ENCODE results near the gene SYPL1.

- CAGE, long polyA plus RNA: no peak
- RRBS: no CpG with 5 or more reads among the region's 5 CpGs
These were observed 59.4 kb downstream of the KMT2E start for GRCh38 chr7:105073344-105073963.

DNA sequence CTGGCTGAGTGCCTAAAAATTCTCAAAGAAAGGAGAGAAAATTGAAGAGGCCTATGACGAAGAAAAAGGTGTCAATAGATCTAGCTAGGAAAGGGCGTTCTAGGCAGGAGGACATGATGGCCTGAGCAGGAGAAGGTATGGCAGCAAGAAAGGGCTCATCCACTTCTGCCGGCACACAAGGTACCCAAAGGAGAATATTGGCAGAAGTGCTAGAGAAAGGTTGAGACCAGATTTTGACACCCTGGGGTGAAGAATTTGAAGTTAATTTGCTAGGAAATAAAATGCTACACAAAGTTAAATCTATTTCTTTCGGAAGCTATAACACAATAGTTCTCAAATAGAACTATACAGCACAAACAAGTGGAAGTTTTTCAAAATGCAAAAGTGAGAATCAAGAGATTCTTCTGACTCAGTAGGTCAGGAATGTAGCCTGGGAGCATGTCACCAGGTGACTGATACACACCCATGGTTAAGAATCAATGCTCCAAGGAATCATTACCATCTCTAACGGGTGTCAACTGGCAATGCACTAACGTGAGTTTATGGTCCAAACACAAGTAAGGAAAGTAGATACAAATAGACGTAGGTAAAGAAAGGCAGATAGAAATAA, 170.7 kb downstream of the SRPK2 start:
- CAGE, long polyA plus RNA: no peak
- RRBS: no CpG with 5 or more reads among the region's 7 CpGs

GRCh38 chr7:105269287-105269768, 119.4 kb downstream of the SRPK2 start:
- CAGE, long polyA plus RNA: no peak
- RRBS: no CpG with 5 or more reads among the region's 4 CpGs

- CAGE, long polyA plus RNA: no peak
- RRBS: no CpG with 5 or more reads among the region's 28 CpGs
These were observed 57.7 kb upstream of the EFCAB10 start for GRCh38 chr7:105638816-105639663.

DNA sequence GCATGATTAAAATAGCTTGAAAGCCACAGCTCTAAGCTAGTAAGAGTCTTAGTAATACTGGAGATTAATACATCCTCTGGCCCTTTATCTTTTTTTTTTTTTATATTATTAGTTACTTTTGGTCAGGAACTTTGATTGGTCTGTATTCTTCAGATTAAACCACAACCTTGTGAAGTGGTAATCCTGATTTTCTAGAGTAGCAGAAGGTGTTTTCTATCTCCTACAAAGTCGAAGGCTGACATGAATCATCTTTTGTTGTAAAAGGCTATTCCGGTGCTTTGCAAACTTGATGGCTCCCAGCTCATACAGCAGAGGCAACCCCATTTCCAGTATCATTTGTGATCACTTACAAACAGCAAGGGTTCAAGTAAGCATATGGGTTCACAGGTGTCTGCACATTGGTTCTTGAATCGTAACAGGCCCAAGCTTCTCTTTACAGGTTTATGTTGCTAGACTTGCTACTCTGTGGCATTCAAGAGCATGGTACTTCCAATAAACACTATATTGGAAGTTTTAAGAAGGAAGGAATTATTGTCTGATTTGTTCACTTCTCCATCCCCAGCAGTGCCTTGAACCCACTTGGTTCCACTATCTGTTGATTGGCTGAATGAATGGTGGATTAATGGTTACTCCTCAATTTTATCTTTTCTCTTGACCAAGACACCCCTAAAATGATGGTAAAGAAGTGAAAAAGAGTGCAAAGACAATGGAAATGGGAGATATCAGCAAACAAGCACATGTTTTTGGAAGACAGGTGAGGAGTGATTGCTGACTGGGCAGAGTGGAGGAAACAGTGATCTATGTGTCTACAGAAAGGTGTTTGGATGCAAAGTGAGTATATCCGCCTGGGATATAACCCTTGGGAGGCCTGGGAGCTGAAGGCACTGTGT, 53.1 kb downstream of the ATXN7L1 start:
- CAGE, long polyA plus RNA: no peak
- RRBS: no CpG with 5 or more reads among the region's 4 CpGs

- CAGE, long polyA plus RNA: no peak
- RRBS: no CpG with 5 or more reads among the region's 6 CpGs
These were observed 27.0 kb downstream of the ATXN7L1 start for GRCh38 chr7:105849128-105850037.

GRCh38 chr7:105924887-105925279, 38.2 kb upstream of the CDHR3 start:
- CAGE, long polyA plus RNA: no peak
- RRBS: no CpG with 5 or more reads among the region's 1 CpG

GRCh38 chr7:105990731-105990999, 27.6 kb downstream of the CDHR3 start:
- CAGE, long polyA plus RNA: no peak
- RRBS: no CpG with 5 or more reads among the region's 4 CpGs

GRCh38 chr7:106062364-106063083, 49.6 kb downstream of the SYPL1 start:
- CAGE, long polyA plus RNA: no peak
- RRBS: no CpG with 5 or more reads among the region's 6 CpGs

- CAGE, long polyA plus RNA: no peak
- RRBS: no CpG with 5 or more reads among the region's 12 CpGs
These were observed 42.1 kb downstream of the SYPL1 start for GRCh38 chr7:106069918-106070570.

GRCh38 chr7:106080128-106080904, 31.8 kb downstream of the SYPL1 start:
- CAGE, long polyA plus RNA: no peak
- RRBS: no CpG with 5 or more reads among the region's 8 CpGs

DNA sequence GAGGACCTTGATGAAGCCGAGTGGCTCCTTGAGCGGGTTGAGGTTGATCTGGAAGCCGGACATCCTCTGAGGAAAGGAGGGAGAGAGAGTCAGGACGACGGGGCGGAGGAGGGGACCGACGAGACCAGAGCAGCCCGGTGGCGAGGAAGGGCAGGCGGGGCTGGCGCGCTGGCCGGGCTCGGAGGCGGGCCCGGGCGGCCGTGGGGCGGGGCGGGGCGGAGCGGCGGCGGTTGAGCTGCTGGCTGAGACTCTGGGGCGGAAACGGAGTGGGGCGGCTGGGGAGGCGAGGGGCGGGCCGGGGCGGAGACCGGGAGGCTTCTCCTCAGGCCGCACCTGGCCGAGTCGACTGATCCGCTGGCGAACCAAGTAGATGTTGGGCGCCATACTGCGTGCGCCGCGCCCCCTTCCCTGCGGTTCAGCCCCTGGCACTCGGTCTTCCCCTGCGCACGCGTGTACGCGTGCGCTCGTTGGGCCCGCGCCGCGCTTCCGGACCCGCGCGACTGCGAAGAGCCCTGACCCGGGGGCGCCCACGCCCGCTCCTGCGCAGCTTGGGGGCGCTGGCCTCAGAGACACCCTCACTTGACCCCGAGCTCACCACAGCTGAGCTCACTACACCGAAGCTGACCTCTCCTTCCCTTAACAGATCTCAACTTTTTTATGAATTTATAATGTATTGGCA, at the start of gene SYPL1:
Gene SYPL1 (minus strand): TSS at position 167 of the 679 bp plus-strand sequence.
- CAGE, long polyA plus RNA: no peak
- RRBS: 1% methylated on average over 11 of the region's 69 CpGs

DNA sequence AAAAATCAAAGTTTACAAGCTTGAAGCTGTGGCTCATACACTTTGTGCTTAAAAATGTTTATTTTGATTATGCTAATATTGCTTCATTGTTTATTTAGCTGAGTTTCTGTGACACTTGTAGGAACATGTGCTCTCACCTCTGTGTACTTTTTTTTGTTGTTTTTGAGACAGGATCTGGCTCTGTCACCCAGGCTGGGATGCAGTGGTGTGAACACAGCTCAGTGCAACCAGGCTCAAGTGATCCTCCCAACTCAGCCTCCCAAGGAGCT, 84.6 kb upstream of the SYPL1 start:
- CAGE, long polyA plus RNA: no peak

- CAGE, long polyA plus RNA: no peak
- RRBS: no CpG with 5 or more reads among the region's 3 CpGs
These were observed 45.4 kb downstream of the NAMPT start for GRCh38 chr7:106239368-106239839.

DNA sequence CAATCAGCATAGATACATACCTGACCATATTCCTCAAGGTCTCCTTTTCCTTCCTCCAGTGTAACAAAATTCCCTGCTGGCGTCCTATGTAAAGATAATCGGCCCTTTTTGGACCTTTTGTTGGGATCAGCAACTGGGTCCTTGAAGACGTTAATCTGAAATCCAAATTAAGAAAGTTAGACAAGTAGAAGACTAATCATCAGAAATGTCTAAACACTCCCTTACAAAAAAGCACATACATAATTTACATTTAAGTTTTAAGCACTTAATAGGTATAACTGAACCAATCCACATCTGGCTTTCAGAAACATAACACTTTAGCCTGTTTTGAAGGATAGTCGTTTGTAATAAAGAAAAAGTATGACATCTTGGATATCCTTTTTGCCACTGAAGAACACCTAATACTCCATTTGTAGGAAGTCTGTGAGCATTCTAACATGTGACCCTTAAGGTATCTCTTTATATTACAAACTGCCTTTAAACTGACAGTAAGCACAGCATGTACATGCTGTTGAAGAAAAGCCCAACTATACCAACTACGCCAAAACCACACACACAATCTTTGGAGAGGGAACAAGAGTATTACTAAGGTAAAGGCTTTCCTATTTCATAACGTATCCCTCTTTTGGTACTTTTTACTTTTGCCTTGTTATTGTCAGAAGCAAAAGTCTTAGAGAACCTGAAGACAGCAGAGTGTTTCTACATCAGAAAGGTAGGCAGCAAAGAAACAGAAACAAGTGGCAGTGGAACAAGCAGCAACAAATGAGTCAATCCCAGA, 31.6 kb downstream of the NAMPT start:
- CAGE, long polyA plus RNA: no peak
- RRBS: no CpG with 5 or more reads among the region's 6 CpGs

DNA sequence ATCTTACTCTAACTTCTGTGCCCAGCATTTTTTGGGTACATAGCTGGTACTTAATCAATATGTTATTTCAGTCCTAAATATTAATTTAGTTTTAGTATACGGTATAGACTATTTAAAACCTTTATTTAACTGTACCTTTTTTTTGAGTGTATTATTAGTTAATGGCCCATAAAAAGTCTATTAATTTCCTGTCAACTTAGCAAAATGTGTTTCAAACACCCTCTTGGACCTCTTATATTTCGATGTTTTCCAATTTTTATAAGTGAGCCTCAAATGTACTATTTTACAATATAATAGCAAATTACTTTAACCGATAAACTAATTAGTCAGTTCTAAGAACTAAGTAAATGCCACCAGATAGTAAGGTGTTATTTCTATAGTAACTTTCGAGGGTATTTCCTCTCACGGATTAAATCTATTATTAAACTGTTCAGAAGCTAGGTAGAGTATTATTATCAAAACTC, 13.3 kb downstream of the NAMPT start:
- CAGE, long polyA plus RNA: no peak
- RRBS: no CpG with 5 or more reads among the region's 5 CpGs

GRCh38 chr7:106286117-106286485, 1.3 kb upstream of the NAMPT start:
- CAGE, long polyA plus RNA: no peak
- RRBS: no CpG with 5 or more reads among the region's 4 CpGs

- CAGE, long polyA plus RNA: no peak
- RRBS: no CpG with 5 or more reads among the region's 4 CpGs
These were observed 42.5 kb upstream of the NAMPT start for GRCh38 chr7:106327314-106327700.

DNA sequence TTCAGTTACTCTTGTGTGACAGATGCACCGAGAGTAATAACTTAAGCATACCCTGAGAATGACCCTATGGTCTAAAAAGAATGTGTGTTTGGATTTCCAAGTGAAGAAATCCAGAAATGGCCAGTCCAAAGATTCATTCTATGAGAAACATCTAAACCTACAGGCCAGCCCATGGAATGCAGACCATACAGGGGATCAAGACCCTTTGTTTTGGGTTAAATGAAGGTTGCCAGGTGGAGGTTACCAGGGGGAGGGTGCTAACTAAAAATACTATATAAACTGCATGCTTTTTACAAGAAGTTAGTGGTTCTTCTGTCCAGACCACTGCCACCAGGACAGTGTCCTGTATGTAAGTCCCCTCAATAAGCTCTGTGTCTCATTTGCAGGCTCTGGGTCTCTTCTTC, 134.0 kb upstream of the NAMPT start:
- CAGE, long polyA plus RNA: no peak
- RRBS: no CpG with 5 or more reads among the region's 1 CpG

GRCh38 chr7:106430690-106431222, 146.0 kb upstream of the NAMPT start:
- CAGE, long polyA plus RNA: no peak
- RRBS: no CpG with 5 or more reads among the region's 3 CpGs

Measured in mammary epithelial cell (primary cell).